UCH-1 (cell line): Measurements from ENCODE around the genes SLK and CFAP58.

GRCh38 chr10:103701595-103702584 lies 153.5 kb downstream of the SH3PXD2A start:
- RRBS, result no CpG with 5 or more reads among the region's 3 CpGs

- RRBS, result no CpG with 5 or more reads among the region's 12 CpGs
These were observed 140.0 kb downstream of the SH3PXD2A start for GRCh38 chr10:103715277-103715896.

- RRBS, result 0% methylated on average over 1 of the region's 8 CpGs
These were observed 70.5 kb downstream of the SH3PXD2A start for GRCh38 chr10:103784878-103785346.

DNA sequence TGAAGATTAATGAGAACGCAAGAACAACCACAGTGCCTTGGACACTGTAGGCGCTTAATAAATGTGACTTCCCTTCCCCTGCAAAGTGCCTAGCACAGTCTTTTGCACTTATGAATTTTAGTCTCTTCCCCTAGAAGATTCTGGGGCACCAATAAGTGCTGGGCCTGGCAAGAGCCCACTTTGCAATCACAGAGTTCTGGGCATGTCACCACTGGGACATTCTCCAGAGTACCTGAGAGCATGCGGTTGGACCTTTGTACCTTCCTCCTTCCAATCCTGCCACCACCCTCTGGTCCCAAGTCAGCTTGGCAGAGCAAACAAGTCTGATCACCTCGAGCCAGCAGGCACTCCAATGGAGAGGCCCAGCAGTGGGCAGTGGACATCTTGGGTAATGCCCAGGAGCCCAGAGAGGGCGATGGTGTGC lies 43.5 kb downstream of the SH3PXD2A start:
- RRBS, result no CpG with 5 or more reads among the region's 5 CpGs

- RRBS, result no CpG with 5 or more reads among the region's 7 CpGs
These were observed 27.3 kb downstream of the SH3PXD2A start for GRCh38 chr10:103828002-103828539.

GRCh38 chr10:103851327-103851741 lies 4.0 kb downstream of the SH3PXD2A start:
- RRBS, result no CpG with 5 or more reads among the region's 7 CpGs

DNA sequence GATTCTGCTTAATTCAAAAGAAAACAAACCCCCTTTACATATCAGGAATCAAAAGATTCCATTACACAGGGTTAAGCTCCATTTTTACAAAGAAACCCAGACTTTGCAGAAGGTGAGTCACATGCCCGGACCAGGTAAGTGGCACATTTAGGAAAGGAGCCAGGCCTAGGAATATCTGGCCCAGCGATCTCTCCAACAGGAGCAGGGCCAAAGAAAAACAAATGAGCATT lies 1.1 kb downstream of the STN1 start:
- RRBS, result no CpG with 5 or more reads among the region's 2 CpGs

- RRBS, result 4% methylated on average over 28 of the region's 120 CpGs
These were observed at the start of gene SLK for GRCh38 chr10:103967075-103968151. Gene SLK (plus strand): TSS chr10:103967140.

DNA sequence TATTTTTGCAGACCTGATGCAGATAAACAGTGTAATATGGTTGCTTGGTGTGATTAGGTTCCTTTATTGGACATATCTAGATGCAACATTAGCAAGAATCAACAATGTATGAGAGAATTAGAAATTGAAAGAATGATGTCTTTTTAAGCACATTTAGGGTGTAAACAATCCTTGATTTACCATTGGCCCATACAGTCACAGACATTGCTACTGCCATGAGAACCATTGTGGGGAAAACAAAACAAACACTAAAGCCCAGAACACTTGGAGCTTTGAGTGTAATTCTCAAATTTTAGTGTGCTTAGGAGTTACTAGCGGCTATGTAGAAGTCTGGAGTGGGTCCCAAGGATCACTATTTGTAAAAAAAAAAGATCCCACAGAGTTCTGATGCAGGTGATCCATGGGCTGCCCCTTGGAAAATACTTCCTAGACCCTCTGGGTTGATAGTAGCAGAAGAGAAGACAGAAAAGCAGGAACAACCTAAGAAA lies 36.8 kb downstream of the SLK start:
- RRBS, result no CpG with 5 or more reads among the region's 1 CpG

DNA sequence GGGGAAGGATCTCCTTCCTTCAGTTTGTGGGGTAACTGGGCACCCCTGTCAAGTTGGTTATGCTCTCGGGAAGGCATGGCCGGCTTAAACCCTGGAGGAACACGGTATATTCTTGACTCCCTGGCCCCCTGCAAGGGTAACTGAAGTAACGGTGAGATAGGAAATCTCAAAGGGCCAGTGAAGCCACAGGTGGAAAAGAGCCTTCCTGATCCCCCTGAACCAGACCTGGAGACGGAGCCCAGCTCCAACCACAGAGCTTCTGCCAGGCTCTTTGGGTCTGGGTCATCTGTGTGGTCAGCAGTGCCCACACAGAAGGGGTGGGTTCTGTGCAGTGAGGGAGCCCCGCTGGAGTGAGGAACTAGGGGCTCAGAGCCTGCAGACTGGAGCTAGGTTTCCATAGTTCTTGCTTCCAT lies 25.5 kb downstream of the ITPRIP start:
- RRBS, result no CpG with 5 or more reads among the region's 6 CpGs

- RRBS, result no CpG with 5 or more reads among the region's 7 CpGs
These were observed 10.3 kb downstream of the ITPRIP start for GRCh38 chr10:104328052-104328329.

DNA sequence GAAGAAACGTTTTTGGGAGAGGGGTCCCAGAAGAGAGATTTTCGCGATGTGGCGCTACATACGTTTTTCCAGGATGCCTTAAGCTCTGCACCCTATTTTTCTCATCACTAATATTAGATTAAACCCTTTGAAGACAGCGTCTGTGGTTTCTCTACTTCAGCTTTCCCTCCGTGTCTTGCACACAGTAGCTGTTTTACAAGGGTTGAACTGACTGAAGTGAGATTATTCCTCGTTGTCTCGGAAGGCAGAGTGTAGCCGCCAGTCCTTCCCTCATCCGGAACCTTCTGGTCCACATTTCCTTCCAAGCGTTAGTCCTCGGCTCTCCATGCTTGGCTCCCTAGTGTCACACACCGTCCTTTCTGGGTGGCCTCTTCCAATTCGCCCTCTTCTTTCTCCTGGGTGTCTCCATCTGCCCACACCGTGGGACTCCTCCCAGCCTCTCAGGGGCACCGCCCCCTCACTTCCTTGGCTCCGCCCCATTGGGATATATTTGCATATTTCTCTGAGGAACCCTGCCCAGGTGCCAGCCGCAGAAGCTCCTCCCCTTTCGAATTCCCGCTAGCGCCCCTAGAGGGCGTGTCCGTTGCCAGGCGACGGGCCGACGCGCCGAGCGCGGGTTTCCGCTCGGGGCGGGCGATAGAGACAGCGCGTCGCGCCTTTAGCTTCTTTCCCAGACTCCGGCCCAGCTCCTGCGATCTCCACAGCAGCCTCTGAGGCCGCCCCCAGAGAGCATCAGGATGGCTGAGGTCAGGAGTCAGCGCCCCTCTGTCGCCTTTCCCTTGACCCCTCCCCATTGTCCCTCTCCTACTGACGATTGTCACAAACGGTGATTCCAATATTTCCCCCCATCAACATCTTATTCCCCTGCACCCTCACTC lies at the start of gene CFAP58:
Gene CFAP58, plus strand, starts transcription at position 673 of the 878 bp plus-strand sequence.
- RRBS, result no CpG with 5 or more reads among the region's 47 CpGs

DNA sequence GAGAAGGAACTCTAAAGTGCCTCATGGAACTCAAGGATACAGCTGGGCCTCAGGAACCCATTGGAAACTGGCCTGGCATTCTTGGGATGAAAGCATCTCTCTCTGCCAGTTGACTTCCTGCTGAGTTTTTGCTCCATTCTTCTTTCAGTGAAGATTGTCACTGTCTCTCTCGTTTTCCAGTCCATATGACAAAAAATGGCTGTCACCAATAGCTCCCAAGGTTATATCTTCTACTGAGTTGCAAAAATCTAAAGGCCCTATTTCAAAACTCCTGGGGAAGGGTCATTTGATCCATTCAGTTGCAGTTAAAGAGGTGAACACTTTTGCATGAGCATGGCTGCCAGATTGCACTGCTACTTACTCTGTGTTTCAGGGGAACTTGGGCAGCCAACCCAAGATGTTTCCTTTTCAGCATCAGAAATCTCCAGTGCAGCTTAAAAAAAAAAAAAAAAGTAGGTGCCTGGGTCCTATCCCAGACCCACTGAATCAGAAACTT lies 24.9 kb downstream of the CFAP58 start:
- RRBS, result no CpG with 5 or more reads among the region's 1 CpG

DNA sequence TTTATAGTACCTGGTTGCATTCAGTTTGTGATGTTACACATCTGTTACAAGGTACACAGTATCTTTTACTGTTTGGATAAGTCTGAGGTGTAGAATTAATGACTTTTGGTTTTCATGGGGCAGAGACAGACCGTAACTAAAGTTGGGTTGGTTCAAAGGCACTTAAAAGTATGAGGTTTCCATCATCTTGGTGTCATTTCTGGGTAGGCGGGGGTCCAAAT lies 43.7 kb downstream of the CFAP58 start:
- RRBS, result no CpG with 5 or more reads among the region's 2 CpGs

- RRBS, result no CpG with 5 or more reads among the region's 5 CpGs
These were observed 25.0 kb downstream of the SORCS3 start for GRCh38 chr10:104666040-104666479.

- RRBS, result no CpG with 5 or more reads among the region's 3 CpGs
These were observed 1003.2 kb downstream of the SORCS3 start for GRCh38 chr10:105644290-105644670.

DNA sequence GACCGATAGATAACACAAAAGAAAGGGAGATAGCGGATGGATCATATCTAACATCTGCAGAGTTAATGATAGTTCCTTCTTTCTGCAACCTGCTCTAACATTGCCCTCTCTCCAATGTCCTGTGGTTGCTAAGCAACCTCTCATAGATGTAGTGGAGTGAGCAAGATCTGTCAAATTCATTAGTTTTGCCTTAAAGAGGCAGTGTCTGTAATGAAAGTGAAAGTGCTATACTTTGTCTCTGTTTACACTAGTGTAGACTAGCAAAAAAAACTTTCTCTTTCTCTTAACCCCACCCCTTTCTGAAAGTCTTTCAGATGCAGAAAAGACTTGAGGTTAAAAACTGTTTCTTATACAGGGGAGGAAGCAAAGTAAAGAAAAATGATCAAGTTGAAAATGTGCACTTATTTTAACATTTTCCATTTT lies 1196.9 kb downstream of the SORCS3 start:
- RRBS, result no CpG with 5 or more reads among the region's 2 CpGs

- RRBS, result no CpG with 5 or more reads among the region's 5 CpGs
These were observed 1153.4 kb downstream of the SORCS1 start for GRCh38 chr10:106010954-106011702.